ENCODE measurements around a stretch of chr12.

DNA sequence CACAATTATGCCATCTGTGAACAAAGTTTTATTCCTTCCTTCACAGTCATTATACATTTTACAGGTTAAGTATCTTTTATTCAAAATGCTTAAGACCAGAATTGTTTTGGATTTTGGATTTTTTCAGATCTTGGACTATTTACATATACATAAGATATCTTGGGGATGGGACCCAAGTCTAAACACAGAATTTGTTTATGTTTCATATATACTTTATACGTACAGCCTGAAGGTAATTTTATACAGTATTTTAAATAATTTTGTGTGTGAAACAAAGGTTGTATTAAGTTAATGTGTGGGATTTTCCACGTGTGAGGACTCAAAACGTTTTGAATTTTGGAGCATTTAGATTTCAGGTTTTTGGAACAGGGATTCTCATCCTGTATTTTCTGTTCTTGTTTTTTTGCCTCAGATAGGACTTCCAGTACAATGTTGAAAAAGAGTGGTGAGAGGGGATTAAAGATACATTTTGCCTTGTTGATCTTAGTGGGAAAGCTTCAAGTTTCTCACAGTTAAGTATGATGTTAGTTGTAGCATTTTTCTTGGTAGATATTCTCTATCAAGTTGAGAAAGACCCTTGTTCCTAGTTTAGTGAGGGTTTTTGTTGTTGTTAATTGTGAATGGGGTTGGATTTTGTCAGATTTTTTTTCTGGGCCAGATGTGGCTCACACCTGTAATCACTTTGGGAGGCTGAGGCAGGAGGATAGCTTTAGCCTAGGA, 3.4 kb downstream of the ZNF26 start:
- PRO-cap, result no peak

DNA sequence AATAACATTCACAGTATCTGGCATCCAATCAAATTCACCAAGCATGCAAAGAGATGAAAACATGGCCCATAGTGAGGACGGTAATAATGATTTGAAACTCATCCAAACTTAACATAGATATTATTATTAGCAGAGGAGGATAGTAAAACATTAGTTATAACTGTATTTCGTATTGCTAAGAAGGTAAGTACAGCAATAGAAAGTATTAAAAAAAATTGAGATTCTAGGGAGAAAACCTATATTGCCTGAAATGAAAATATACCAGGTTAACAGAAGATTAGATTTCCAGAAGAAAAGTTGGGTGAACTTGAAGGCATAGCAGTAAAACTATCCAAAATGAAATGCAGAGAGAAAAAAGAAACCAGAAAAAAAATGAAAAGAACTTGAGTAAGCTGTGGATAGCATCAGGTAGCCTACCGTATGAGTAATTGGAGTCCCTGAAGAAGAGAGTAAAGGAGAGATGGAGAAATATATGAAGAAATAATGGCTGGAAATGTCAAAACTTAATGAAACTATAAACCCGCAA, 10.9 kb downstream of the ZNF10 start:
- PRO-cap, result no peak